Trachea (tissue), 1 donor: ENCODE data around the gene FBXO45.

GRCh38 chr3:195970102-195970725 is 61.9 kb upstream of the TNK2 start:
- PRO-cap, result no peak

DNA sequence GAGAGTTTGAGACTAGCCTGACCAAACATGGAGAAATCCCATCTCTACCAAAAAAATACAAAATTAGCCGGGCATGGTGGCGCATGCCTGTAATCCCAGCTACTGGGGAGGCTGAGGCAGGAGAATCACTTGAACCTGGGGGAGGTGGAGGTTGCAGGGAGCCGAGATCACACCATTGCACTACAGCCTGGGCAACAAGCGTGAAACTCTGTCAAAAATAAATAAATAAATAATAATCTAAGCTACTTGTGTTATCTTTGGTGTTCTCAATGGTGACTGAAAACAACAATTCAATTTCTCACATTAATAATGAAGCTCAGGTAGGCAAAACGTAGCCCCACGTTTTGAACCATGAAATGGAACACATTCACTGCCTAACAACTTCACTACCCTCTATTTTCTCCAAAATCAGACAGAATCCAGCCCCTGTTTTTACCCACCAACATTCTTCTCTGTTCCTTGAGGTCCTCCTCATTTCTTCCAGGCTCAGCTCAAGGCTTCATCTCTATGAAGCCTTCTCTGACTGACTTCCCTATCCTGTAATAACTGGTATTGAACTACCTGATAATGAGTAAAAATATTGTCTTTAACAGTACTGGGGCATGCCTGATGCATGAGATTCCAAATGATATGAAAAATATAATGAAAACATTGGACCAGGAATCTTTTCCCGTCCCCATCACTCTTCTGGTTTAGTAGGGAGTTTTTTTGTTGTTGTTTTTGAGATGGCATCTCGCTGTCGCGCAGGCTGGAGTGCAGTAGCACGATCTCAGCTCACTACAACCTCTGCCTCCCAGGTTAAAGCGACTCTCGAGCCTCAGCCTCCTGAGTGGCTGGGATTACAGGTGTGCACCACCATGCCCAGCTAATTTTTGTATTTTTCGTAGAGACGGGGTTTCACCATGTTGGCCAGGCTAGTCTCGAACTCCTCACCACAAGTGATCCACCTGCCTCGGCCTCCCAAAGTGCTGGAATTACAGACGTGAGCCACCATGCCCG is 2.2 kb downstream of the TFRC start:
- PRO-cap, result no peak

- PRO-cap, result no peak
Observed at GRCh38 chr3:196126929-196127926, 45.3 kb upstream of the TFRC start.

DNA sequence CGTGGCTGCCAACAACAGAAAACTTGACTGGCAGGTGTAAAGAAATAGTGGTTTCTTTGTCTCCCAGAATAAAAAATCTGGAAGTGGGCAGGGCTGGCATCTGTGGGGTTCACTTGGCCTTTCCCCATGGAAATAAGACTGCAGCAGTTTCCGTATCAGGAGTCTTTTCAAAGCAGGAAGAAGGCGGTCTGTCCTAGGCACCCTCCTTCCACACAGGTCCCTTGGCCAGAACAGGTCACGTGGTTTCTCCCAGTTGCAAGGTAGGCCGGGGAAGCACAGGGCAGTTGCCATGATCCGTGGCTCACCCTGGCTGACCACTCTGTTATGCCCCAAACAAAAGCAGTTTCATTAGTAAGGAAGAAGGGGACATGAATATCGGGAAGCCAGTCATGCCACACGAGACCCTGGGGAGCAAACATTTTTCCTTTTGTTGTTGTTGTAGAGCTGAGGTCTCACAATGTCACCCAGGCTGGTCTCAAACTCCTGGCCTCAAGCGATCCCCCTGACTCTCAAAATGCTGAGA is 45.3 kb downstream of the ZDHHC19 start:
- PRO-cap, result no peak

DNA sequence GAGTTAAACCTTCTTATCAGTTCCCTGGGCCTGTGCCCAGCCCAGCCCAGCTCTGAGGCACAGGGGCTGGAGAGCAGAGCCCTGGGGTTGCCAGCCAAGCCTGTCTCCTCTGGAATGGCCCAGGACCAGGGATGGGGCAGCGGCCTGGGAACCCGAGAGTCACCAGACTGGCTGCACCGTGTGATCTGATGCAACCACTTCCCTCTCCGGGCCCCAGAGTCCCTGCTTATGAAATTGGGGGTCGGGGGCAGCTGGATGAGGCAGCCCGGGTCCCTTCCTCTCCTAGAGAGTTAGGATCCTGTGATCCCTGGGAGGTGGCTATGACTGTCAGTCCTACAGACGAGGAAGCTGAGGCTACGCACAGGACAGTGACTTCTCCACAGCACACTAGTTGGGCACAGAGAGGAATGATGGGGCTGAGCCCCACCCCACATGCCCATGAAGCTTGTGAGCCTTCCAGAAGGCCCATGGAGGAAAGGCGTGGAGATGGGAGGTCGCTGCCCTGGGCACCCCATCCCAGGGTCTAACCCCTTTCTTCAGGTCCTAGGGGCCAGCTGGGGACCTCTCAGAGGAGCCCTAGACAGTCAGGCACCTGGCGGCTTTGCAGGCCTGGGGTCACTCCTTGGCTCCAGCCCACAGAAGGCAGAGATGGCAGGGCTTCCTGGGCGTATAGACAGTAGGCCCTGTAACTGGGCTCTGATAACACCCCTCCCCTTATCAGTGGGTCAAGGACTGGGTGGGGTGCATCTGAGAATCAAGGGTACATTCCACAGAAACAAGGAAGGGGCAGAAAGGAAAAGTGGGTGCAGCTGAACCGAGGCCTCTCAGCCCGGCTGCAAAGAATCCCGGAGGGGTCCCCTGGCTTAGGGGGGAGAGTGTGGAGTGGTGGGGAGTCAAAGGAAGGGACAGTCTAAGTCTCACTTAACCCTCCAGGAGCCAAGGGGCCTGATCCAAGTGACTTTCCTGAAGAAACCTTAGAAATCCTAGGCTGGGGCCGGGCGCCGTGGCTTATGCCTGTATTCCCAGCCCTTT is 16.8 kb downstream of the ZDHHC19 start:
- PRO-cap, result no peak

DNA sequence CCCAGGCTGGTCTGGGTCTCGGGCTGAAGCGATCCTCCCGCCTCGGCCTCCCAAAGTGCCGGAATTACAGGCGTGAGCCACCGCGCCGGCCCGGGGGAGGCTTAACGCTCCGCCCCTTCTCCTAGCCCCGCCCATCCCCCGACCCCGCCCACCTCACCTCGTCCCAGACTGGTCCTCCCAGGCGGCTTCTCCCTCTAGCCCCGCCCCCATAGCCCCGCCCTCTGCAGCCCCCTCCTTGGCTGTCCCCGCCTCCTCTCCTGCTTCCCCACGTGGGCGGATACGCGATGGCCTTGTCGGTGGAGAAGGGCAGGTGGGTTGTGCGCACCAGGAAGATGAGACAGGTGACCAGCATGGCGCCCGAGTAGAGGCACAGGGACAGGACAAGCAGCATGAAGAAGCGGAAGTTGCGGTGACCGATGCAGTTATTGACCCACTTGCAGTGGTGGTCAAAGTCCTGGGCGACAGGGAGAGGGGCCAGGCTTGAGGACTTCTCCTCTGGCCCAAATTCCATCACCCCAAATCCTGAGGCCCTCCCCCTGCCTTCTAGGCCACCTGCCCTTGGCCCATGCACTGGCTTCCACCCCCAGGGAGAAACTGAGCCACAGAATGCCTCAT is 3.0 kb downstream of the ZDHHC19 start:
- PRO-cap, result no peak

GRCh38 chr3:196272758-196273588 is 14.6 kb downstream of the PCYT1A start:
- PRO-cap, result no peak

DNA sequence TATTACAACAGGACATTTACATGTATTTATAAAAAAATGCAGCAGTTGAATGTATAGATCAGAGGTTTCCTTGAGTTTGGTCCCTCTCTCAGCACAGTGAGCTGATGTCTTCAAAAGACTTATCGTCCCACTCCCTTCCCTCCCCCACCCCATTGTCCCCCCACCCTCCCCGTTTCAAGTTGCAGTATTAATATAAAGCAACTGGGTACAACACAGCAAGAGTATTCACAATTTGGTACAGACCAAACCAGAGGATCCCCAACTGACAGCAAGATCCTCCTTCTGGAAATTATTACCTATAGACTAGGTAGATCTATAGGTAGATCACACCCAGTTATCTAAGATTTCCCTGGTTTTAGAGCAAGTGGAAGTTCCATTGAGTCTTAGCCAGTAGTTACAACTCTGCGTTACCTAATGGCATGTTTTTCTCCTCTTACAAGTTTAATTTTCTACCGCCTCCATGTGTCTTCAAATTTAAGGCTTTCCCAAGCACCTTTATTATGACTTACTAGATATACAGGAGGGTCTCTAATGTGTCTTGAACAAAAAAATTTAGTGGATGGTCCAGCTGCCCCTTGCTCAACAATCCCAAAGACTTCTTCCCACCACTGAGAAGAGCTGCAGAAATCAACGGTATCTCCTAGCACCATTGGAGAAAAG is 9.6 kb upstream of the TM4SF19 start:
- PRO-cap, result no peak

- PRO-cap, result no peak
Observed at GRCh38 chr3:196407045-196407607, 25.1 kb downstream of the UBXN7 start.

GRCh38 chr3:196568446-196569698 is at the start of gene FBXO45:
Gene FBXO45, plus strand, starts transcription at chr3:196568660.
- PRO-cap, result bidirectional peak, plus-strand start at chr3:196568673, minus-strand start at chr3:196568548

GRCh38 chr3:196624282-196624833 is 15.1 kb upstream of the NRROS start:
- PRO-cap, result no peak

- PRO-cap, result no peak
Observed at GRCh38 chr3:196638823-196639440, 562 bp upstream of the NRROS start.

- PRO-cap, result no peak
Observed at GRCh38 chr3:196640836-196641250, 1.3 kb downstream of the NRROS start.

DNA sequence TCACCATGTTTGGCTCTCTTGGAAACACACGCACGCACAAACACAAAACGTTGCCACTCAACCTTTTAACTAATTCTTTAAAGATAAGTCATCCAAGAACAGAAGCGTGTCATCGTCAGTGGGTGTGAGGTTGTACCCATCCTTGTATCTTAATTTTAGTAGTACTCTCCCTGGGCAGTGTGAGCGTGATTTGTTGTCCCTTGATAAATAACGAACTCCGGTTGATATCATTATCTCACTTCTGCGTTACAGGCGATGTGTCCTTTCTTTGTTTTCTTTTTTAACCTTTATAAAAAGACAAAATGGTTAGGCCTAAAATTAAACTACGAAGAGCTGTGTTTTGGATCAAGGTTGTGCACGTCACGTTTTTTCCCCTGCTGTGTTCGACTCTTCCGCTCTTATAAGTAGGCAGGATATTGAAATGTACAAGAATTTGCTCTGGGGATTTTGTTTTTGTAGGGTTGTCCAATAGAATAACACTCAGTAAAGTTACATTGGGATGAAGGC is 1.2 kb downstream of the PAK2 start:
- PRO-cap, result no peak

- PRO-cap, result no peak
Observed at GRCh38 chr3:196989390-196990380, 21.1 kb upstream of the PIGZ start.

- PRO-cap, result no peak
Observed at GRCh38 chr3:197038205-197038863, 8.7 kb upstream of the MELTF start.

DNA sequence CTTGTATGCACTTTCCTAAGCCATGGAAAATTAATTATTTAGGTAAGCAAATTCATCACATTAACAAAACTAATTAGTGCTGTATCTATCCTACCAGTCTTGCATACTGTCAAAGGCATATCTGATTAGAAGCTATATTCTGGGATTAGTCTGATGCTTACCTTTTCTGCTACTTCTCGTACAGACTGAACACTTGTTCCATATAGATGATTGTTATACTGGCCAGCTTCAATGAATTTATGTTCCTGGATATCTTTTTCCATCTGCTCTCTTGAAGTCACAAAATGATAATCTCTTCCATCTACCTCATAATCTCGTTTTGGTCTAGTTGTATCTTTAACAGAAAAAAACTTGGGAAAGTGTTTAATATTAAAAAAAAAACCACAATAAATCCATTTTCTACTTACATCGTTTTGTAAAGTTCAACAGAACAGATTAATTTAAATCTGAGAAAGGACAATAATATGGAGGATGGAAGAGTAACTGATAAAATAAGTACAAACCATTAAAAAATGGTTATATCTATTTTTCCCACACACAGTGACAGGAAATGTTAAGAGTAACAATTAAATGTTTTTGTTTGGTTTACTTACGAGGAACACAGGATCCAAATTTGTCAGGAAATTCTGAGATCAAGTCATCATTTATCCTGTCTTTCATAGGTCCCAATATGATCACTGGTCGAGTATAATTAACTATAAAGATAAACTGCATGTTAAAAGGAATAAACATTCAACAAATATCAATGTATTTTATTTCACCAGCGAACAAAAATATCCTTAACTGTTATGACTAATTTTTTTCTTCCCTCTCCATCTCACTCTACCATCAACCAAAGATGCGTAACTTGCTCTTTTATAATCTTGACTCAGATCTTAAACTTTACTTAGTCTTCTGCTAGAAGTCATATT is 35.8 kb upstream of the MELTF start:
- PRO-cap, result no peak

DNA sequence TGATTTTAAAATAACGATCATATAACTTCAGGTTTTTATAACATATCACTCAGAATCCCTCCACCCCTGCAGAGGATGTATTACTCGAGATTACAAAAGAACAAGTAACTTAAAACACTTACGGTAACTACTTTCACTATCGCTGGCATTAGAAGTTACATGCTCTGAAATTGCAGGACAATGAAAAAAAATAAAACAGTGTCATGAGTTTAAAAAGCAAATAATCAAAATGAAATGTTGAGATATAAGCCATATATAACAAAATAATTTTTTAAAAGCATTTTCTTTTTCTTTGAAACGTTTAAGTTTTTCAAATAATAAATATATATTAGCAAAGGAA is 39.5 kb upstream of the MELTF start:
- PRO-cap, result no peak

DNA sequence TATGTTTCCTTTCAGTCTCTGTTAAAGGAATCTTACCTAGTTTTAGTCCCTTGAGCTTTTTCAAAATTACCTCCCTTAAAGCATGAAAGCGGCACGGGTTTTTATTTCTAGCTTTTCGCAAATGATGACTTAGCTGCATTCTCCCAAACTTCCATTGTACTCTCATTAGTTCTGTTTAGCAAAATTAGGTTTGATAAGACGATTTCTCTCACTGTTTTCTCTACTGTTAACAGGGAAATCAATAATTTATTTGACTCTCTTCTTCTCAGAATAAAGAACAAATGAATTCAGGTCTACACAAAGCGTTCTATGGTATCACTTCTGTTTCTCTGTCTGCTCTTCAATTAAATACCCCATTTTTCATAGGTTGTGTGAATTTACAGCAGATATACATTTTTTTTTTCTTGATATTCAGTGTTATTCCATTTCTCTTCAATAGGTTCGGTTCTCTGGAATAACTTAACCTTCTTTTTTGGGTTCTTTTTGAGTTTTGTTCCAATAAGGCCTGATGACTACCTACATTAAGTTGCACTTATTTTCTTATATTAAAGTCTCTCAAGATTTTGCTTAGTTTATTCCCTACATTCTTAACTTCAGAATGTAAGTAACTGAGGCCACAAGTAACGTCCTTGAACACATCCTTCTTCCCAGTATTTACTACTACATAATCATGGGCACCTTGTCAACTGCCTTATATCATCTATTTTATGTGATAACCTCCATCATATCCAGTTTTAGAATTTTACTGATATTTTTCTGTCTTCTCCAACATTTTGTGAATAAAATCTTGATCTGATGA is 44.0 kb upstream of the MELTF start:
- PRO-cap, result no peak

DNA sequence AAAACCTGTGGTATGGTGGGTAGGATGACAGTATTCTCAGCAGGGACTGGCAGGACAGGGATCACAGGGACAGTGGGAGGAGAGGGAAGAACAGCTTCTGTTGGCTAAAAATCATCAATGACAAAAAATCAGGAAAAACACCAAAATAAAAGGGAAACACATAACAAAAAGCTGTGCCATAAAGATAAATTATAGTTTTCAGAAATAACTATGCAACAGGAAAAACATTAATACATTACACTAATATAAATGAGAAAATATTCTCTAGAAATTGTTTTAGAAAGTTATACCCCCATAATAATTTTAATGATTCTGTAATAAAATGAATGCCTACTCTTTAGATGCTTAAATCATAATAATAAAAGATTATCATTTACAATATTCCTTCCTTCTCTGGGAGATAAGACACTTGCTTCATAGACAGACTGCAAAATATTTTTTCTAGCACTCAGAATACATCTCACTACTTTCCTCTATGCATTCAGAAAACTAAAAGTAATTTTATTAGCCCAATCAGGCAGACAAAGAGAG is 132.1 kb upstream of the MELTF start:
- PRO-cap, result no peak